Paraaortic lymph node (tissue), 1 donor: ENCODE data around the gene LDLRAD2.

DNA sequence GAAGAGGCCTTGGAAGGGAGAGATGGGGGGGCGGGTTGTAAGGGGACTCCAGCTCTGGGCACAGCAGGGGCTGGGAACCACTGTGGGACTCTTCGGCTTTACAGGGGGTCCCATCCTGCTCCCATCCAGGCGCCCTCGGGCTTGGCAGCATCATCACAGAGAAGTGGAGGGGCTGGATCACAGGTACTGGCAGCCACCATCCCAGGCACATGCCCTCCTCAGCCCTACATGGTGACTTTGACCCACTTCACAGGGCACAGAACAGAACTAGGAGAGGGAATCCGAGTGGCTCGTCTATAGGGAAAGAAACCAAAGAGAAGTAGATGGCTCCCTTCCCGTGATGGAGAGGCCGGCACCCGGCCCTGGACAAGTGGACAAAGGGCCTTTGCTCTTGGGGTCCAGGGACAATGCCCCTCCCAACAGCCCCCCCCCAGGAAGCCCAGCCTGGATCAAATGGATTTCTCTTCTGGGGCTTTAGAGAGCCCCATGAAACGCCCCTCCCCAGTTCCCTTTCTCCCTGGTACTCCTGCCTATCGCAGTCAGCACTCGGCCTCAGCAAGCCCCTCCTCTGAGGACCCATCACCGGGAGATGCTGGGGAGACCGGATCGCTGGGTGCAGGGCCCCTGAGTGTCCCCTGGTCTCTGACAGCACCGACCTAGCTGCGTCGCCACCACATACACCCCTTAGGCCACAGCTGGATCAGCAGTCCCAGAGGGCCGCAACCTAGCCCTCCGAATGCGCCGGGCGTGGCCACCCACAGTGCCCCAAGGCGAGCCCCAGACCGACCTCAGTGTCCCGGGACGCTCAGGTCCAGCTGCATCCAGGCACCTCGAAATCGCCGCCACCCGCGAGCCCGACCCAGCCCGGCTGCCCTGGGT is 54.1 kb upstream of the ECE1 start:
- PRO-cap: unidirectional peak, minus-strand start at position 647 of the sequence

- PRO-cap: unidirectional peak, plus-strand start at chr1:21427995
Observed at GRCh38 chr1:21427621-21428222, 12.2 kb upstream of the NBPF3 start.

- PRO-cap: no peak
Observed at GRCh38 chr1:21586872-21587316, 77.7 kb downstream of the ALPL start.

DNA sequence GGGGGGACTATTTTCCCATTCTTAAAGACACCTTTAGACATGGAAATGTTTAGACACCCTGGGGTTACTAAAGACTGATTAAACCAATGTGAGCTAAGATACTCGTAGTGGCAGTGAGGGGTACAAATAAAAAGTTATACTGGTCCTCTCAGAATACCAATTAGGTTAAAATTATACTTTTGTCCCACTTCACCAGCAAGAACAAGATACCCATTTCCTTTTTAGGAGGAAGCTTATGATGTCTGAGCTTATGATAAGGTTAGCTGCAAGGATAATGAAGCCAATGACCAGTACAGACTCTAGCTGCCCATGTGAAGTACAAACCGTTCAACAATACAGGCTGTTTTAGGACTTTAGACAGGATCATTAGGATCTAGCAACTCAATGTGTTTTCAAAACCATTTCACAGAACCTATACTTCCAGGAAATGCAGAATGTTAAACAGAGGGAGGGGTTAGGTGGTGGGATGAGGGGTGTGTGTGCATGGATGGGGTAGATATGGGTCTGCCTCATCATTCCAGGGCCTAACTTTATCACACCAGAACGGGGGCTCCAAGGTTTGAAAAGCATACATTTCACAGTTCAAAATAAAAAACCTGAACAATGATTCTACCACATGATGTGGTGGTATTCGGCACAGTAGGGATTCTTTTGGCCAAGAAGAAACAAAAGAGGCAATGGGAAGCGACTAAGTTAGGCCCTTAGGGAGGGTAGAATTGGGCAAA is 18.5 kb upstream of the RAP1GAP start:
- PRO-cap: no peak

DNA sequence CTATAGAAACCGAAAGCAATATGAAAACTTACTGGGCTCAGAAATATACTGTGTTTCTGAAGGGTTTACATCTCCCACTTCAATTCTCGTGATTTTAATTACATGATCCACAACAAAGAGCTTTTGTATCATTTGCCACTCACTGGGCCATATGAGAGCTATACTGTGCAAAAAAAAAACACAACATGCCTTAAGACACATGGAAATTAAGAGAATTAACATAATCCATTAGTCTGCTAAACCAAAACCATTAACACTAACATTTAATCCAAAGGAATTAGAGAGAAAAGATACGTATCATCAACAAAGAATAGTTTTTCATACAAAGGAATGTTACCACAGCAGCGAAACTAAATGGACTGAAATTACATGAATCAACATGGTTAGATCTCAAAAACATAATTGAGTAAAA is 35.1 kb upstream of the RAP1GAP start:
- PRO-cap: no peak

DNA sequence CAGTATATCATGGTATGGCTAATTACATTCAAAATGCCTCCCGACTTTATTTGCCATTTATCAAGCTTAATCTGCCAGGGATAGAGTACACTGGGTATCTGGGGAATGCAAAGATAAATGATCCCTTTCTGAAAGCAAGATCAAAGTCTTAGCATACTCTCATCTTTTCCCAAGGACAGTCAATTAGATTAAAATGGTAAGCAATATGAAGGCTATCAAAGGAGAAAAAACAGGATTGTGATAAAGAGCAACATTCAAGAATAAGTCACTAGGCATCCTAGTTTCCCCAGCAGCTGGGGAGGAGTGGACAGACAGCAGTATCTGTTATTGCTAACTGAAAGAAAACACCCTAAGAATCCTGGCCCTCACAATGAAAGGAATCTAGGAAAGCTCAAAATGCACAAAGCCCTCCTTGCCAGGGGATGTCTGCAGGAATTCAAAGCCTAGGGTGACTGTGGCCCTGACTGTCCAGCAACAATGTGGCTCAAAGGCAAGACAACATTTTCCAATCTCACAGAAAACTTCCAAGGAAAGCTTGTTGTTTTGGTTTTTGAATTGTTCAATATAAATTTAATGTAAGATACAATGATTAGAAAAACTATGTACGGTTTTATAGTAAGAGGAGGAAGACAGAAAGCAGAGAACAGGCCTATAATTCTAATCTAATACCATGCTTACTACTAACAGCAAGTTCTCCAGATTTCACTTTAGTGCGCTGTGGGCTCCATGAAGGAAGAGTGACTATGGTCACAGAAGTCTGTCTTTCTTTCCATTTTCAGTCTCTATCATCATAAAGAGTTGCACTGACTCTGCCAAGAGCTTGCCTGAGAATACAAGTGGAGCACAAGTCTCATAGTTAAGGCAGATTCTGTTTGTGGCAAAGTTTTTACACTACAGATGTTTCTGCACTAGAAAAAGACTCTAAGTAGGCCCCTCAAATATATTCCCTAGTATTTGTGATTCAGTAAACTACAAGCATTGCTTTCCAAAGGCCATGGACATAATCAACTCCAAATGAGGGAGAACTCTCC is 56.8 kb downstream of the USP48 start:
- PRO-cap: no peak

- PRO-cap: no peak
Observed at GRCh38 chr1:21812220-21812585, at the start of gene LDLRAD2. Gene LDLRAD2, plus strand, starts transcription at chr1:21812265.

DNA sequence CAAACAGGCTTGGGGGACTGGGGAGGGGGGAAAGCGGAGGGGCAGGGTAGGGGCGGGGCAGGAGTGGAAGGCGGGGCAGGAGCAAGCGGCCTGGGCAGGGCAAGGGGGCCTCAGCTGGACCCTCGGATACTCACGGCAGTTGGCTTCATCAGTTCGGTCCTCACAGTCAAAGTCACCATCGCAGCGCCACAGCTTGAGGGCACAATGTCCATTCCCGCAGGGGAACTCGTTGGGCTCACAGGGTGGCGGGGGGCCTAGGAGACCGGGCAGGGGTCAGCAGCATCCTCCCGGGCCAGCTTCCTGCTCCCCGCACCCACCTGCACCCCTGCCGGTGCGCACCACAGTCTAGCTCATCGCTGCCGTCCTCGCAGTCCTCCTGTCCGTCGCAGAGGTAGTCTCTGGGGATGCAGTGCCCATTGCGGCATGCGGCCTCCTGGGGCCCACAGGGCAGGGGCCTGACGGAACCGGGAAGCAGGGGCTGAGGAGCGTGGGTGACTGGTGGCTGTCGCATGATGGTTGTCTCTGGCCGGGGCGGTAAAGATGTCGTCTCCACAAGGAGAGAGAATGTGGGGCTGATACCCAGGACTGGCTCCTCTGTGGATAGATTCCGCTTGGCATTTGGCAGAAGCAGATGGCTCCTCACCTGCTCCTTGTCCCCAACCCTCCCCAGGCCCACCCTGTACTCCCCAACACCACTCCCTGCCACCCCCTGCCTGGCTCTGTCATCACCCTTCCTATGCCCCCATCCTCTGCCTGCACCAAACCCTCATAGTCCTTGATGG is 49.8 kb downstream of the HSPG2 start:
- PRO-cap: no peak

DNA sequence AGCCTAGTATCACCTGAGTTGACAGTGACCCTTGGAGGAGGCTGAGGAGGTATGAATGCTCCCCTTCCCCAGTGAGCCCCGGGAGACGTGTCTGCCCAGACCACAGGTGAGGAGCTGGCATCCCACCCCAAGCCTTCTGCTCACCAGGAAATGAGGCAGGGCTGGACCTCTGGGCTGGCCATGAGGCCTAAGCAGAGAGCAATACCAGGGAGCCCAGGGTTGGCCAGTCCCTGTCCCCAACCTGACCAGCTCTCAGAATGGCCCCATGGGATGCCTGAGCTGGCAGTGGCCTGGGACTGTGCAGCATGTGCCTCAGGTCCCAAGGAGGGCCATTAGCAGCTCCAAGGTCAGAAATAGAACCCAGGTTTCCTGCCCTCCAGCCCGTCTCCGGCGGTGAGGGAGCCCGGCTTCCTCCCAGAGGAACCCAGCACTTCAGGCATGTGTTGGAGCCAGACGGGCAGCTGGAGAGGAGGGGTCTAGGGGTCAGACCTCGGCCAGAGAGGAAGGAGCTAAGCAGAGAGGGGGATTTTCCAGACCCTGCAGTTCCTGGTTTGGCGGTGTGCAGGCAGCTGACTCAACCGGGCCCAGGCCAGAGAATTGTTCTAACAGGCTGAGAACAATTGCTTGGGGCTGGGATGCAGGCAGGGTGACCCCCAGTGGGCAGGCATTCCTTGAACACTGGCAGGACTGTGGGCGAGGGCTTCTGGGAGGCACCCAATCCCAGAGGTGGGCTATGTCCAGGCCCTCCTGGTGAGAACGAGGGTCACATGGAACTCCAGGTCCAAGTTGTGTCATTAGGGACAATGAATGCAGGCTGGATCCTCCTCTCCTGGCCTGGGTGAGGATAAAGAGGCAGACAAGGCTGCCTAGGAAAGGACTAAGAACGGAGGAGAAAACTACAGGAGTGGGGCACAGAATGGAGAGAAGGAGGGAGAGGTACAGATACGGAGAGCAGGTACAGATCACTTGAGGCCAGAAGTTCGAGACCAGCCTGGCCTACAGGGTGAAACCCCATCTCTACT is 37.1 kb downstream of the HSPG2 start:
- PRO-cap: unidirectional peak, plus-strand start at position 619 of the sequence

DNA sequence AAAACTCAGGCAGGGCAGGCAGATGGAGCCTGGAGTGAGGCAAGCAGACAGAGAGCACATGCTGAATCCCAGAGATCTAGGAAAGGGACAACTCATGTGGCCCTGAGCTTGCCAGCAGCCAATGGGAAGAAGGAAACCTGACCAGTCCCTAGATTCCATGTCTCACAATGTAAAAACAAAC is 27.9 kb downstream of the HSPG2 start:
- PRO-cap: no peak

DNA sequence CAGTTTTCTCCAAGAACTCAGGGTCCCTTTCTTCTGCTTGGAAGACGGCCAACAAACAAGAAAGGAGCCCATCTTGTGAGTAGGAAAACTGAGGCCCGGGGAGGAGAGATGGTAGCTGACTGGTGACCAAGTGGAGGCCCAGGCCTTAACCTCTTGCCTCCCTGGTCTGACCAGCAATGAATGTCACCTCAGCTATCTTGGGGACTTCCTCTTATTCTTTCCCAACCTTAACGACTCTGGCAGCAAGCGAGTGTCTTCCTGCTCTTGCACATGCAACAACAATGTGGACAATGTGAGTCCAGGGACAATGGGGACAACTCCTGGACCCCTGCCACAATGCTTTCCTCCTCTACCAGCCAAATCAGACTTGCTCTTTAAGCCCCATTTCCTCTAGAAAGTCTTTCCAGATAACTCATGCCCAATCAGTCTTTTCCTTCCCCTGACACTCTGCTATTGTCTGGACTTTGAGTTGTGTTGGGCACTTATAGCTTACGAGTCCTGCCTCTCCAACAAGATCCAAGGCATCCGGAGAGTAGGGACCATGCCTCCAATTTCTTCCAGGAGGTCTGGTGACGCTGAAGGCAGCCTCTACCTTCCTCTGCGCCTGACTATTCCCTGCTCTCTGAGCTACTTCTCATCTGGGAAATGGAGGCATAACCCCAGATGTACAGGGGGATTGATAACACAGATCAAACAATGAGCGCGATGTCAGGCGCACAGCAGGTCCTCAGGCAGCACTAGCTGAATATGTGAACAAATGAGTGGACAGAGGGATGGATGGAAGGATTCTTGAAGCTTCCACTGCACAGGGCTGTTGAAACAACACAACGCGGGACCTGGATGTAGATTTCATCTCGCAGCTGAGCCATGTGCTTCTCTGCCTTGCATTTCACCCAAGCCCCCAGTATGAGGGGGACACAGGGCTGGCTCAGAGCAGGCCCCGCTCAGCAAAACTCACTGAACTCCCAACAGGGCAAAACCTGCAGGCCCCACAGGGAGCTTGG is 12.3 kb downstream of the HSPG2 start:
- PRO-cap: no peak

DNA sequence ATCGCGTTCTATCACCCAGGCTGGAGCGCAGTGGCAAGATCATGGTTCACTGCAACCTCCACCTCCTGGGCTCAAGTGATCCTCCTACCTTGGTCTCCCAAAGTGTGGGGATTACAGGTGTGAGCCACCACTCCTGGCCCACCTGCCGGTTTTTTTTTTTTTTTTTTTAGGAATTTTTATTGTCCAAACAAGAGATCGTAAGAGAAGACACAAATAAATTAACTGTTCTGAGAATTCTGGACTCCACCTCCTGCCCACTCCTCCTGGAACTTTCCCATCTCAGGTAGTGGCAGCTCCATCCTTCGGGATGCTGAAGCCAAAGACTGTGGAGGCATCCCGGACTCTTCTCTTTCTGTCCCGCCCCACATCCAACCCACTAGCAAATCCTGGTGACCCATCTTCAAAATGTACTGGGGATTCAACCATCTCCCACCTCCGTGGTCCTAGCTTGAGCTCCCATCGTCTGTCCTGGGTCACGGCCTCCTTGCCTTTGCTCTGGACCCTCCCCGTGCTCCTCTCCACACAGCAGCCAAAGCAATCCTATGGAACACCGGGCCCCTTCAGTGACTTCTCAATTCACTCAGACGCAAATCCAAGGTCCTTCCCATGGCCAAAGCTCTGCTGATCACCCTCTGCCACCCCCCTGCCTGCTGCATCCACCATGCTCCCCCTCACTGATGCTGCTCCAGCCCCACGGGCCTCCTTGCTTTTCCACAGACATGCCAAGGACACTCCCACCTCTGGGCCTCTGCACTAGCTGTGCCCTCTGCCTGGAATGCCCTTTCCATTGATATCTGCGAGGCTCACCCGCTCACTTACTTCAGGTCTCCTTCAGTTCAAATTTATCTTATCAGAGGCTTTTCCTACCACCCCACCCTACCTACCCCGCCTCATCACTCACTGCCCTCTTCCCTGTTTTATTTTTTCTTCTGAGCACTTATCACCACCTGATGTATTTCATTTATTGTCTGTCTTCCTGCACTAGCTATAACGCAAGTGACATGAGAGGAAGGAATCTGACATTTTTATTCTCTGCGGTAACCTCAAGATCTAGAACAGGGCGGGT is 7.3 kb downstream of the HSPG2 start:
- PRO-cap: no peak

GRCh38 chr1:21931596-21932035 is 5.5 kb downstream of the HSPG2 start:
- PRO-cap: no peak

DNA sequence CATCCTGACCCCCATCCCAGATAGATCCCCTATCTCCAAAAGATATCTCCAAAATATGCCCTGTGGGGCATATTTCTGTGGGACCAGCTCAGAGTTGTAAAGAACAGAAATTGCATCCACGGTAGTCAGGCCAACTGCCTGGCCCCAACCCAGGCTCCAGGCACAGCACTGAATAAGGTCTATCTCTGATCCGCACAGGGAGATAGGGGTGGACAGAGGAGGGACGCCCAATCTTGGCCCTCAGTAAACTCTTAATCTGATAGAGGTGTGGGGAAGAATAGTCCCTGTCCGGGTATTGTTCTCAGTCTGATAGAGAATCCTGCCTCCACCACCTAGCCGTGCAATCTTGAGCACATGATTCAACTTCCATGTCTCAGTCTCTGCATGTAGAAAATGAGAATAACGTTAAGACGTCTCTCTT is 2.0 kb upstream of the HSPG2 start:
- PRO-cap: no peak

DNA sequence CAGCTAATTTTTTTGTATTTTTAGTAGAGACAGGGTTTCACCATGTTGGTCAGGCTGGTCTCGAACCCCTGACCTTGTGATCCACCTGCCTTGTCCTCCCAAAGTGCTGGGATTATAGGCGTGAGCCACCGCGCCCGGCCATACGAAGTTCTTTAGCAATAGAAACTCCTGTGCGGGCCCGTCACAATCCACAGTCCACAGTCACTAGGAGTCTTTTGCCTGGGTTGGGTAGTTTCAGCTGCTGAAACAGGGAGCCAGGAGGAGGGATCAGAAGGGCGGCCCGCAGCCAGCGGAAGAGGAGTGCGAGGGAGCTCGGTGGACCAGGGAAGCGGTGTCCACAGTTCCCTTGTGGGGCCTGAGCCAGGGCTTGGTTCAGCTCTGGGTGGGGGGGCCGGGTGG is 17.9 kb upstream of the HSPG2 start:
- PRO-cap: unidirectional peak, plus-strand start at position 305 of the sequence

DNA sequence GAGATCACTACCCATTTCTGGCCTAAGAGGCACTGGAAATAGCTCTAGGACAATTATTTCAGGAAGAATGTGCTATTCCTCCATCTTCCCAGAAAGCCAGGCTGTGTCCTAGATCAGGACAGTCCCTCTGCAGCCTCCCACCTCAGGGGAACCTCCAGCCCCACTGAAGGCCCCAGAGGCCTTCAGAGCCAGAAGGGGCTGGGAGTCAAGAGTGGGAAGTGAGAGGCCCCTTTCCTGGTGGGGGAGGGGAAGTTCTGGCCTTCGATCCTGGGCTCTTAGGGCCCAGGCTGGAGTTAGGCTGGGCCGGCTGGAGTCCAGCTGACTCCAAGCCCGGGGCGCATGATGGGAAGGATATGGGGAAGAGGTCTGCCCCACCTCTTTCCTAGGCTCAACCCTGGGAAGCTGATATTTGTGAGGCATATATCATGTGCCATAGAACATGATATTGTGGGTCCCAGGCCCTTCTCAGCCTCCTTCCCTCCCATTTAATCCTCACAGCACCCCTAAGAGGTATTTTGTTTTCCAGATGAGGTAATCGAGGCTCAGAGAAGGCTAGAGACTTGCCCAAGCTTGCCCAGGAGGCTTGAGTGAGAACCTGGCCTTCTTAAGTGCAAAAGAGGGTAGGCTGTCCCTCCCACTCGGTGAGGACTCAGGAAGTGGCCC is 18.5 kb upstream of the HSPG2 start:
- PRO-cap: no peak

DNA sequence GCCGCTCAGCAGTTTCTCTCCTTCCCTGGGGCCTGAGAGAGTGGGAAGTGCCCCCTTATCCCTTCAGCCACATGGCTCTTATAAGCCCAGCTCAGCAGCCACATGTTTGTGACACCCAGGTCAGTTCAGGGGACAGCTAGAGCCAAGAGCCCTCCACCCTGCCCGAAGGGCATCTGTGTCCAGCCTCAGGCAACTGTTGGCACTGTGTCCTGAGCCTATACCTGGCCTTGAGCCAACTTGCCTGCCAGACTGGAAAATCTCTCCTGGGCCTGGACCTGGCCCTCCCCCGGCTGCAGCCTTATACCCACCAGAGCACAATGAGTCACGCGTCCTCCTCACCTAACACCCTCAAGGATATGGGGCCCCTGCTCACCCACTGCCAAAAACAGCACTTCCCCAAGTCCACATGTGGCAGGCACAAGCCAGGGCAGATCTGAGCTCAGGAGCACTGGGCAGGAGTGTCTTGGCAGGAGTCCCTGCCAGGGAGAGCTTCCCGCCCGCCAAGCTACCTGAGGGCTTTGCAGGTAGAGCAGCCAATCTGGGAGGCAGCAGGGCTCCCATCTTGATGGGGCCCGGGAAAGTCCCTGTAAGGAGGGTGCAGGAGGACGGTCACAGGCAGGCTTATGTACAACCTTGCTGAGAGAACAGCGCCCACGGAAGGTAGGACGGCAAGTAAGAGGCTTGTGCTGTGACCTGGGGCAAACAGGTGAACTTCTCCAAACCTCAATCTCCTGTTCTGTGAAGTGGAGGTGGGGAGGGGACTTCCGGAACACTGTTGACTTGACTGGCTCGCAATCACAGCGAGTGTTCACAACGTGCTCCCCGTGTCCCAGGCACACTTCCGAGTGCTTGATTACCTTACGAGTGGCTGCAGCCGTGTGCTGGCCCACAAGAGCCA is 19.8 kb upstream of the HSPG2 start:
- PRO-cap: no peak

DNA sequence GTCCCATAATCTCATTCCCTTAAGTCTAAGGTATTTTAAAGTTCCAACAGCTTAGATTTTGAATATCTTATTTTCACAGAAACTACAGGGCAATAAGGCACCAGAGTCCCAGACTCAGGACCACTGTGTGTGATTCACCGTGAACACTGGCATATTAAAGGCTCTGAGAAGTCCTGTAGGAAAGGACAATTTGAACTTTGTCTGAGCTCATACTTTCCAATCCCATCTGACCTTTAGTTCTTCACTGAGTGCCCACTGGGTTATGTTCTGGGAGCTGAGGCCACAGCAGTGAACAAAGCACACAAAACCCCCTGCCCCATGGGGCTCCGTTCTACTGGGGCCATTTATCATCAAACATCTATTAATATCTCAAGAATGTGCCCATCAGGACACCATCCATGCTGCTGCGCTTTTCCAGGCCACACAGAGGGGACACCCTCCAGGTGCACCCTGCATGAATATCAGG is 3.6 kb upstream of the CELA3B start:
- PRO-cap: no peak

DNA sequence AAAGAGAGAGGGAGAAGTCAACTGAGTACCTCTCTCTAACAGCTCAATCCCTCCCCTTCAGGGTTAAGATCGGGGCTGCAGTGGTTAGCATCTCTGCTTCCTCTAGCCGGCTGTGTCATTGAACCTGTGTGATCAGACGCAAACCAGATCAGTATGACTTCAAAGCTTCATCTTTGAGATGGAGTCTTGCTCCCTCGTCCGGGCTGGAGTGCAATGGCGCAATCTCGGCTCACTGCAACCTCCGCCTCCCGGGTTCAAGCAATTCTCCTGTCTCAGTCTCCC is 22.9 kb downstream of the CELA3A start:
- PRO-cap: no peak

DNA sequence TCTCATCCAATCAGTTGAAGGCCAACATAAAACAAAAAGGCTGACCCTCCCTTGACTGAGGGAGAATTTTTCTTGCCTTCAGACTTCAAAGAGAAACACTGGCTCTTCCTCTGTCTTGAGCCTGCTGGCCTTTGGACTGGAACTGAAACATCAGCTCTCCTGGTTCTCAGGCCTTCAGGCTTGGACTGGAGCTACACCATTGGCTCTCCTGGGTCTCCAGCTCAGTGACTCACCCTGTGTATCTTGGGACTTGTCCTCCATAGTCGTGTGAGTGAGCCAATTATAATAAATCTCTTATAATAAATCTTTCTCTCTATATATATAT is 6.7 kb upstream of the CDC42 start:
- PRO-cap: no peak